Thoracic aorta endothelial cell (primary cell): ENCODE measurements around a stretch of chr7.

DNA sequence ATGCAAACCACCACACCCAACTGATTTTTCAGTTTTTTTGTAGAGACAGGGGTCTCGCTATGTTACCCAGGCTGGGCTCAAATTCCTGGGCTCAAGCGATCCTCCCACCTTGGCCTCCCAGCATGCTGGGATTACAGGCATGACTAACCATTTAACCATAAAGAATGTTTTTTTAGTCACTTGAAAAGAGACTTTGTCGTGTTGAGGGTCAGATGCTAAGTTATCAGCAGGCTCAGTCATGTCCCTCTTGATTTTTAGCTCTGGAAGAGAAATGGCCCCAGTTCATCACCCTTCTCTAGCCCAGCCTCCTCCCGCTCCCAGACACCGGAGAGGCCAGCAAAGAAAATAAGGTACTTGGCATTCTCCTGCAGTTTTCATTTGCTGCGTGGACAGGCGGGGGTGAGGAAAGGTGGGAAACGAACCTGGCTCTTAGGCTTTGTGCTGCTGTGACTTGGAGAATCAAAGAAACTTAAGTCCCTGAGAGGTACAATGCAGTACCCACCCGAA is 13.5 kb downstream of the POM121 start:
- CAGE, long polyA plus RNA: no peak

GRCh38 chr7:73220341-73220861 is 65.2 kb upstream of the SPDYE10 start:
- CAGE, long polyA plus RNA: no peak

DNA sequence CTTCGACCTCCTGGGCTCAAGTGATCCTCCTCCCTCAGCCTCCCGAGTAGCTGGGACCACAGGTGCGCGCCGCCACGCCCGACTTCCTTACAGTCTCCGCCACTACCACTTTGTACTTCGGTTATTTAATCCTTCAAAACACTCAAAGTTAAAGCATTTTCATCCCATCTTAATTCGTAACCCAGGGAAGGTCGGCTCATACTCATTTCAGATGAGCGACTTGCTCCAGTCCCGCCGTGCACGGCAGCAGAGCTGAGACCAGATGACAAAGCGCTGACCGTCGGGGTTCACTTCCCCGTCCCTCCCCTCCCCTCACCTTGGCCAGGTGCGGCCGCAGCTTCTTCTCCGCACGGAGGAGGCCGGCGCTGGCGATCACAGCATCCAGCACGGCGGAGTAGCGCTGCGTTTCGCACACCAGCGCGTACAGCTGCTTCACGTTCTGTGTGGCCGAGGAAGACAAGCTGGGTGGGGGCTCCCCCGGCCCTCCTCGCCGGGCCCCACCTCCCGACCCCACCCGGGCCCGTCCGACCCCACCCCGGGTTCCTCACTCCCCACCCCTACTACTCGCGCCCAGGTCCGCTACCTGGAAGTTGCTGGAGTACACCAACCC is 406 bp downstream of the NSUN5 start:
- CAGE, long polyA plus RNA: no peak

GRCh38 chr7:73330037-73330747 is 2.2 kb downstream of the FKBP6 start:
- CAGE, long polyA plus RNA: no peak

DNA sequence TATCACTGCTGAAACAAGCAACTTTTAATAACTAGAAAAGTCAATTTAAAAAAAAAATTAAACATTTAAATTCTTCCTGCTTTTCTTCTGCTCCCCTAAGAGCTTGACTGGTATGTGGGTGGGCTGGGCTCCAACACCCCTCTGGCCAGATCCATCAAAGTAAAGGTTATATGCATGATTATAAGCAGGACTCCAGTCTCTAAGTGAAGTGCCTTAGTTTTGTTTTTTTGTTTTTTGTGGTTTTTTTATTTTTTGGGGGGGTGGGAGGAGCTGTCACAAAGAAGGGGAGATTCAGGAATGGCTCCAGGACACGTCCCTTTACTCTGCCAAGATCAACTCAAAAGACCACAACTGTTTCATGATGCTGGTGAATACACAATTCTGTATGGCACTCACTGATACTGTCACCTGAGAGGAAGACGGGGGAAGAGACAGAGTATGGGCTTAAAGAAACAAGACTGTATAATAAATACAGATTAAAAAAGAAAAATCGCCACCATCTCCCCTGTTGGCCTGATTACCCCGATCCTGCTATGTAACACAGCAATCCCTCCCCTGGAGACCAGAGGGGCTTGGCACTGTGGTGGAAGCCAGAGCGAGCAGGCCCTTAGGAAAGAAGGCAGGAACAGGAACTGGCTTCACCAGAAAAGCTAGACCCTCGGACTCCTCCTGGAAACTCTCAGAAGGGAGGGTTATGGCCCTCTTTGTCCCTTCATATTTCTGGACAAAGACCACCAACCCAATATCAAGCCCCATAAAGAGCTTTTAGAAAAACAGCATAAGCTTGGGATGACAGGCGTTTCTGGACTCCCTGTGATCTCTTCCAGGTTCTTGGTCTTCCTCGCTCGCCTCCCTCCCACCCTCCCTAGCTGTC is 7.9 kb downstream of the FZD9 start:
- CAGE, long polyA plus RNA: no peak

DNA sequence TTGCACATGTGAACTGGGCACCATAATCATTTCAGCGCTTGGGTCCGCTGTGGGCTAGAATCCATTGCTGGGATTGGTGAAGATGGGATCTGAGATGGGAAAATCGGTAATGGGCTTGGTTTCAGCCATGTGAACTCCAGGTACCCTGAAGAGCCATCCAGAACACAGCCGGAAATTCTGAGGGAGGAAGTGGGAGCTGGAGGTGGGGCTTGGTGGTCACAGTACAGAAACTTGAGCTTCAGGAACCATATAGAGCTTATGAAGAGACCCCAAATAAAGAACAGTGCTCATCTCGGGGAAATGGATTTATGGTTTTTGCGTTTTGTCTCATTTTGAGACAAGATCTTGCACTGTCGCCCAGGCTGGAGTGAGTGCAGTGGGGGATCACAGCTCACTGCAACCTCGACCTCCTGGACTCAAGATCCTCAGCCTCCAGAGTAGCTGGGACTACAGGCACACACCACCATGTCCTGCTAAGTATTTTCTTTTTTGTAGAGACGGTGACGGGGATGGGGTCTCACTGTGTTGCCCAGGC is 3.5 kb upstream of the BAZ1B start:
- CAGE, long polyA plus RNA: no peak

DNA sequence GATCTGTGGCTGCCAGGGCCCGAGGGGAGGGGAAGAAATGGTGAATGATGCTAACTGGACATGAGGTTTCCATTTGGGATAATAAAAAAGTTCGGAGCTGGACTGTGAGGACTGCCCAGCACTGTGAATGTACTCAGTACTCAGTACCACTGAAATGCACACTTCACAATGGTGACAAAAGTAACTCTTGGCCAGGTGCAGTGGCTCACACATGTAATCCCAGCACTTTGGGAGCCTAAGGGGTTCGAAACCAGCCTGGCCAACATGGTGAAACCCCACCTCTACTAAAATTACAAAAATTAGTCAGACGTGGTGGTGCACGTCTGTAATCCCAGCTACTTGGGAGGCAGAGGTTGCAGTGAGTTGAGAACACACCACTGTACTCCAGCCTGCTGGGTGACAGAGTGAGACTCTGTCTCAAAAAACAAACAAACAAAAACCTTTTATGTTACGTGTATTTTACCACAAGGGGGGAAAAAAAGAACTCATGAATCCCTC is 13.1 kb upstream of the BAZ1B start:
- CAGE, long polyA plus RNA: no peak

DNA sequence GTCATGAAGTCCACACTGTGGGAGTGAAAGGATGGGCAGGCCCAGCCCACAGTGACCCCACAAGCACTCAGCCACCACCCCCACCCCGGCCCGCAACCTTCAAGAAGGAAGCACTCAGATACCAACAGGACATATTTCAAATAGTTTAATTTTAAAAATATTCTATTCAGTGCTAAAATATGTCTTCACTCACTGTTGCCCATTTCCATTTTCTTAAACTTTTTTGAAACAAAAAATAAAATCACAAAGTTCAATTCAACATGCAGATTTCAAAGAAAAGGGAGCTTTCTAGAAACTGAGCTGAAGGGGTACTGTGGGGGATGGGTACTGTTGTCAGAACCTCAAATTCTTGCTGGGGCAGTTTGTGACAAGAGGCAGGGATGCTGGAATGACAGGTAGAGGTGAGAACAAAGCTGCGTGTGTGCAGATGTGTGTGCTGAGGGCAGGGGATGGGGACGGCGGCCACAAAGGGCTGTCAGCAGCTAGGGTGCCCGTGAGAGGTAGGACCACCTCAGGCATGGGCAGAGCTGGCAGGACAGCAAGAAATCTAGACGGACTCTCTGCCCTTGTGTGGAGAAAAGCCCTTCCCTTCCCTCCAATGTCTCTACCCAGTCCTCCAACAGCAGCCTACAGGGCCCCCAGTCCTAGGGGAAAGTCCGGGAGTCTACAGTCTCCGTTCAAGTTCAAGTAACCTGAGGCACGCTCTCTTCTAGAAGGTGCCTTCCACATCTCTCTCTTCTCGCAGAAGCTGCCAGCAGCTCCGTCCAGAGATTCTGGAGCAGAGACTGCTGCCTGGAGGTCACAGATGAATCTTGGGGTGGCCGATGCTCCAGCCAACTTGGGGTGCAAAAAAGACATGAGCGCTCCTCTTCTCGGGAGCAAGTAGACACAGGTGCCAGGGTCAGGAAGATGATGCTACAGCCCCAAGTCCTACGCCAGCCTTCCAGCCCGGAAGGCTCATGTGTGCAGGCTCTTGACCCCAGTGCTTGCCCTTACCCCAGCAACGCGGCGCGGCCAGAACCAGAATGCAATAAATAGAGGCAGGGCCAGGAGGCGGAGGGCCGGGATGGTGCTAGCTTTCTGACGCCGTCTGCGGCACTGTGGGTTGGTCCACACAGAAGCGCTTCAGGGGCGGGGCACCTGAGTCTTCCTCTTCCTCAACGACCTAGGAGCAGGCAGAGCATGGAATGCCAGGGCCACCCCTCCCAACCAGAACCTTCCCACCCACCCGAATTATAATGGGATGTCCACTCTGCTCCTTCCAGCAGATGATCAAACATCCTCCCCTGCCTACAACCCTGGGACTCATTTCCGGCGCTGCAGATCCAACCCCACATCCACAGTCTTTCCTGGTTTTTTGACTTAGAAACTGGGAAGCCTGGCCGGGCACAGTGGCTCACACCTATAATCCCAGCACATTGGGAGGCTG is 14.6 kb upstream of the BAZ1B start:
- CAGE, long polyA plus RNA: no peak

- CAGE, long polyA plus RNA: no peak
These were observed 3.8 kb downstream of the STX1A start for GRCh38 chr7:73715326-73716374.

- CAGE, long polyA plus RNA: no peak
These were observed 3.0 kb upstream of the CLDN4 start for GRCh38 chr7:73827335-73828627.

- CAGE, long polyA plus RNA: no peak
These were observed 1.5 kb upstream of the CLDN4 start for GRCh38 chr7:73829233-73829839.

- CAGE, long polyA plus RNA: no peak
These were observed 34.3 kb downstream of the TMEM270 start for GRCh38 chr7:73895086-73895744.

GRCh38 chr7:73914558-73915079 is 53.7 kb downstream of the TMEM270 start:
- CAGE, long polyA plus RNA: no peak

DNA sequence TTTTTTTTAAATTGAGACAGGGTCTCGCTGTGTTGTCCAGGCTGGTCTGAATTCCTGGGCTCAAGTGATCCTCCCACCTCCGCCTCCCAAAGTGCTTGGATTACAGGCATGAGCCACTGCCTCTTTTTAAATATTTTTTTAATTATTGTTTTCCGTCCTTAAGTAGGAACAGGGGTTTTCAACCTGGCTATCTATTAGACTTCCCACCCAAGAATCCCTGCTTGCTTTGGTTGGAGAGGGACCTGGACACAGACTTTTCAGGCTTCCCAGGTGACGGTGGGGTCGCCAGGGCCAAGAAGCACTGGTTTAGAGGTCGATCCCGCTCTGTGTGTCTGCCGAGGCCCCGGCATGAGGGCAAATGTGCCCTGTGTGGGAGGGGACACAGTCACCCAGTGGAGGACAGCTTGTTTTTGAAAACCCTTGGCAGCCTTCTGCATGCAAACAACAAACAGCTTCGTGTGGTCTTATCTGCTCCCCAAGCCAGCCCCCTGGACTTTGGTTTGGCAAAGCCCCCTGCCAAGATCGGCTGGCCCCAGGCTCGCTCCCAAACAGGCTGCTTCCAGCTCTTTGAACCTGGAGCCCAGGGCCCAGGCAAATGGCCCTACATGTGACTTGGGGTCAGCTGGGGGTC is 2.7 kb downstream of the ELN start:
- CAGE, long polyA plus RNA: no peak

DNA sequence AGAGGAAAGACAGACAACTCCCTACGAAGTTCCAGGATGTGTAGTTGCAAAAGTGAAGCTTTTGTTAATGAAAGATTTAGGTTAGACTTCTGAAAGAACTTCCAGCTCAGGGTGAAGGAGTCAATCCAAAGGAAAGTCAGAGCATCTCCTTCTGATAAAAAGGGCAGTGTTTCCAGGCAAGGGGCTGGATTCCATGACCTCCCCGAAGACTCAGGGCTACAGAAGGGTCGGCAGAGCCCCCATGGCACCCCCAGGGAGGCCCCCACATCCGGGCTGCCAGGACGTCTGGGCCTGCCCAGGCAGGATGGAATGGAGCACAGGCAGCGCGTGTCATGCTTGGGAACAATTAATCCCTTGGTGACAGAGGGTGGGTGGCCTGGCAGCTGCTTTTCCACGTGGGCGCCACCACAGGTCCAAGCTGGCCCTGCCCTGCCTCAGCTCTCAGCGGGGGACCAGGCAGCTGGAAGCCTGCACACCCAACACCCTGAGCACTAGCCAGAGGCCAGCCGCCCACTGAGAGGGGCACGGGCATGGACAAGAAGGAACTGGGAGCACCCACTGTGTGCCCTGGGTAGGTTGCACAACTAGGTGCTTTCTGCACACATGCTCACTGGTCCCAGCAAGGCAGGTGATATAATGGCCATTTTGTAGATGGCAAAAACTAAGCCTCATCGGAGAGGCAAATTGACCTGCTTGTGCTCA is 11.3 kb downstream of the ELN start:
- CAGE, long polyA plus RNA: no peak

GRCh38 chr7:74206512-74206818 is 3.3 kb upstream of the LAT2 start:
- CAGE, long polyA plus RNA: no peak

- CAGE, long polyA plus RNA: no peak
These were observed 1.9 kb downstream of the CLIP2 start for GRCh38 chr7:74290975-74291716.

DNA sequence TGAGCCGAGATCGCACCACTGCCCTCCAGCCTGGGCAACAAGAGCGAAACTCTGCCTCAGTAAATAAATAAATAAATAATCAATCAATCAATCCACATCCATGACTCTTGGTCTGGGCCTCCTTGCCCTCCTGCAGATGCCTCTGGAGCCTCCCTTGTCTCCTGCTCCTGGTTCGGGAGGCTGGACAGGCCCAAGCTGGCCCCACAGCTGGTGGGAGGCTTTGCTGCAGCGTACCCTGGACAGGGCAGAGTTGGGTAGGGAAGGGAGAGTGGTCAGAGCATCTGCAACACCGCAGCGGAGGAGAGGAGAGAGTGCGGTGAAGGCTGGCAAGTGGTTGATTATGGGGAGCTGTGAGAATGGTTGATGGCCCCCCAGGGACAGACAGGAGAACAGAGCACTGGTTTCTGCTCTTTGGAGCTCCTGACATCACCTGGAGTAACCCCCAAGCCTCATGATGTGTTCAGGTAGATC is 19.0 kb downstream of the GTF2IRD1 start:
- CAGE, long polyA plus RNA: no peak

GRCh38 chr7:74517712-74518467 is 64.2 kb downstream of the GTF2IRD1 start:
- CAGE, long polyA plus RNA: no peak

GRCh38 chr7:74554271-74554623 is 100.5 kb downstream of the GTF2IRD1 start:
- CAGE, long polyA plus RNA: no peak